ENCODE measurements around the genes GPC3, INTS6L and SAGE1.

DNA sequence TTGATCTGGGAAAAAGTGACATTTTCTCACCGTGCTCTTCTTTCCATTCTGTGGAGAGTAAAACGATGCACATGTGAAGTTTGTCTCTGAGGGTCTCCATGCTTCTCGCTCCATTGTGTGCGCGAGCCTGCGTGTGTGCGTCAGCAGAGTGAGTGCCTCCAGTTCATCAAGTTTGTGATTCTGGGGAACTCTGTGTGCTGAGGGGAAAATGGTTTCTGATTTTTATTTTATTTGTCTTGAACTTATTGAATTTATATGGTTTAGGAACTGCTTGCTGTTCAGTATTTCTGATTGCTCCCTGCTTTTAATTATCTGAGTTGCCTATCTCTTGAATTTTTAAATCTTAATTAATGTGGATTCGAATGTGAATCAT, 2.0 kb downstream of the STK26 start:
- PRO-cap, 2 experiments = no peak in any of the 2 experiments

DNA sequence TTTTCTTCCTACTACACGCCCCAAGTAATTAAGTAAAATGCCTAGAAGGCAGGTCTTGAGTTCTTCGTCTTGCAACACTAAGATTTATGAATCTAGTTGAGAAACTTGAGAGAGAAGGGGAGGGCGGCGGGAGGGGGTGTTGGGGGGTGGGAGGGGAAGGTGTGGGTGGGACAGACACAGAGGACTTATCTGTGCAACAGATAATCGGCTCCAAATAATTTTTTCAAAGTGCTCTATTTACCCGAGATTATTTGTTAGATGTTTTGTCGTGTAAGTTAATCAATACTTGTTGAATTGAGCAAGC, 2.9 kb downstream of the RAP2C start:
- PRO-cap, 2 experiments = no peak in any of the 2 experiments

DNA sequence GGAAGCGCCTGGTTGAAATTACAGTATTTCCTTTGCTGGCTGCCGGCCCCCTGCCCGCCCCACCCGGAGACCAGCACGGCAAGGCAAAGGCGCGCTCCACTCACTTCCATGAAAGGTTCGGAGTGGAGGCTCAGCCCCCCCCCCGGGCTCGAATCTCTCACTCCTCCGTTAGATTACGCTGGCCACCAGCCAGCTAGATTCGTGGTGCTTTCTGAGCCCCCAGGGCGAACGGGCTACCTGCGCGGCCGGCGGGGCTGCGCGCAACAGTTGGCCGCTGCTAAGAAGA, 1.8 kb downstream of the GPC4 start:
- PRO-cap, 2 experiments = no peak in any of the 2 experiments

GRCh38 chrX:133985360-133986172, at the start of gene GPC3:
TSS of gene GPC3 (minus strand) at chrX:133985594.
- PRO-cap, 2 experiments = no peak in any of the 2 experiments

DNA sequence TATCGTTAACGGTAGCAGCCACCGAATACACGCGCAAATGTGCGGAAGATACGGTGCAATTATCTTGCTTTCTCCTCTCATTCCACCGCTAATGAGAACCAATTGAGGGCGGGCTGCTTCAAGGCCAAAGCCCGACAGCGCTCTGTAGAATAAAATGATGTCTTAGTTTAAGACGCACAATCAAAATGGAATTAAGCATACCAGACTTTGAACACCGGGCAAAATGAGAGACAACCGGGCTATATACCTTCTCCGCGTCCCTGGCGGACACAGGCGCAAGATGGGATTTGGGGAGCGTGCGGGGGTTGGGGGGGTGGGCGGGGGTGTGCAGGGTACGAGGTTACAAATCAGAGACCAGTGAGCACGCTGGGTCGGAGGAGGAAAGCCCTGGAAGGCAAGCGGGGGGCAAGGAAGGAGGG, 63.9 kb upstream of the CCDC160 start:
- PRO-cap, 2 experiments = no peak in any of the 2 experiments

GRCh38 chrX:134173499-134174287, 63.3 kb upstream of the CCDC160 start:
- PRO-cap, 2 experiments = no peak in any of the 2 experiments

GRCh38 chrX:134448119-134448417, 11.9 kb upstream of the HPRT1 start:
- PRO-cap, 2 experiments = no peak in any of the 2 experiments

- PRO-cap, 2 experiments = no peak in any of the 2 experiments
Observed at GRCh38 chrX:134460944-134461190, 902 bp downstream of the HPRT1 start.

DNA sequence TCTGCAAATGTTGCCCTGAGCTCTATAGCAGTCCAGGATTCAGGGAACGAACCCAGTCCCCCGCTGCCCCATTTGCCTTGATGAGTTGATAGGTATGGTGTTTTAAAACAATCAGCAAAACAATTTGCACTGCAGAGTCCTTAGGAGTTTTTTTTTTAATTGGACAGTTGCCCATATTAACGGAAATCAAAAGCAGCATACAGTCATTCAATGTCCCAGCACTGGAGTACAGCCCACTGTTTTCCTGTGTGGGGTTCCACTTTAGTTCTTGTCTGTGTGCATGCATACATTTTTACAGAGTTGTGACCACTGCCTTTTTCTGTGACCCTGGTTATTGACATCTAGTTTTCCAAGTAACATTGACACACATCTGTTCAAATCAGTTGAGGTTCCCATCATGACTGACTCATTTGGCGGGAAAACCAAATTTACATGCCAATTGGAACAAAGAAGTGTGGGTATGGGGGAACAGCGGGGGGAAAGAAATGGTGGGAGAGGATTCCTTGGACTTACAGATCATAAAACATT, 83.3 kb downstream of the HPRT1 start:
- PRO-cap, 2 experiments = no peak in any of the 2 experiments

DNA sequence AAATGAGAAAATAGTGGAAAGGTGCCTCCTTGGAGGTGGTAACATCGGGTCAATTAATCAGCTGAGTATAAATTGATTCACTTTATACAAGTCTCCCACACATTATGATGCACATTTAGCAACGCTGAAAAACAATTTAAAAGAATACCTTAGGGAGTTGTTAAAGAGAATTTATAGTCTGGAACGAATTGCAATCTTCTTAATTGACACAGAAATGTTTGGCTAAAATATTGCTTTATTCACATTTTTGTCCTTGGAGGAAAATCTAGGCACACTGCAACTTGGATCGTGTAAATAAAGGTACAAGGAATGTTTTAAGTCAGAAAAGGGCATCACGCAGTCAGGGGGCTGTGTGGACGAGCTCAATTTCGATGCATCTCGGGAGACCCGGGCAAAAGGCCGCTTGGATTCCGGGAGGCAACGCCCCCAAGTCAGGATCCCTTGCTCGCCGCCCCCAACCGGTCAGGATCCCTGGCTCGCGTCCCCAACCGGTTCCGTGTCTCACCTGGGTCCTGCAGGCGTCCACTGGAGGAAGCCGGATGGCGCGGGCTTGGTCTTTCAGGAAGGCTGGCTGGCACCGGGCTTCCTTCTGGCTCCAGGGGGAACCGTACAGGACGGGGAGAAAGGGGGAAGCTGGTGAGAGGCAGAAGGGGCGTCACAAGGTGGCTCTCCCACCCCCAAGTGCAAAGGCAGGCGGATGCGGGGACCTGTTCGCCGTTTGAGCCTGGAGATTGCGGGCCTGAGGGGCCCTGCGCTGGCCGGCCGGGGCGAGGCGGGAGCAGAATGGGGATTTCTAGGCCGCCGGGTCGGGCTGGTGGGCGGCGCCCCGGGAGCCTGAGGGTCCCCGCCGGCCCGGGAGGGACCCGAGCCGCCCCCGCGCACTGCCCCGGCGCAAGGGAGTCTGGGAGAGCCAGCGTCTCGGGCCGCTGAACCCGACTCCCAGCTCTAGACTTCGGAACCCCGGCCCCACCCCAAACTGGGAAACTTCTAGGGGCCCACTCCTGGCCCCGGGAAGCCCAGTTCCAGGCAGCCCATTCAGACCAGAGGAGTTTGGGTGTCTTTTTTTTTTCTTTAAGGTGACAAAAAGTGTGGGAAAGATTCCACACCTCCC, 84.6 kb downstream of the HPRT1 start:
- PRO-cap, 2 experiments = no peak in any of the 2 experiments

DNA sequence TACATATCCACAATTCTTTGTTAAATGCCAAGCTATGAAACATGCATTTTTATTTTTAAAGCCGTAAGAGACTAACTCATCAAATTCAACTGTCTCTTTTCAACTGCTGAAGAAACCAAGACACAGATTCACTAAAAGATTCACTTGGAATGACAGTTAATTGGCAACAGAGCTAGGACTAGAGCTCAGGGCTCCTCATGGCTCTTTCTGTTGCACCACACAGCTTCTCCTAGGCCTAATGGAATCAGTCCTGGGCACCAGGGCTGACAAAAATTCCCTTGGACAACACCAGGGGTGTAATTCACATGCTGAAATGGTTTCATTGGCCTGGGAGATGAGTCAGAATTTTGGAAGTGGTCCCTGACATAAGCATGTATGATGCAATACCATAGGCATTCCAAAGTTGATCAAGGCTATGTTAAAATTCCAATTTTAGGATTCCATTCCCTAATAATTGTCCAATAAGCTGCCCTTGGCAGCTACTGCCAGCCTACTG, 54.4 kb downstream of the PLAC1 start:
- PRO-cap, 2 experiments = no peak in any of the 2 experiments

DNA sequence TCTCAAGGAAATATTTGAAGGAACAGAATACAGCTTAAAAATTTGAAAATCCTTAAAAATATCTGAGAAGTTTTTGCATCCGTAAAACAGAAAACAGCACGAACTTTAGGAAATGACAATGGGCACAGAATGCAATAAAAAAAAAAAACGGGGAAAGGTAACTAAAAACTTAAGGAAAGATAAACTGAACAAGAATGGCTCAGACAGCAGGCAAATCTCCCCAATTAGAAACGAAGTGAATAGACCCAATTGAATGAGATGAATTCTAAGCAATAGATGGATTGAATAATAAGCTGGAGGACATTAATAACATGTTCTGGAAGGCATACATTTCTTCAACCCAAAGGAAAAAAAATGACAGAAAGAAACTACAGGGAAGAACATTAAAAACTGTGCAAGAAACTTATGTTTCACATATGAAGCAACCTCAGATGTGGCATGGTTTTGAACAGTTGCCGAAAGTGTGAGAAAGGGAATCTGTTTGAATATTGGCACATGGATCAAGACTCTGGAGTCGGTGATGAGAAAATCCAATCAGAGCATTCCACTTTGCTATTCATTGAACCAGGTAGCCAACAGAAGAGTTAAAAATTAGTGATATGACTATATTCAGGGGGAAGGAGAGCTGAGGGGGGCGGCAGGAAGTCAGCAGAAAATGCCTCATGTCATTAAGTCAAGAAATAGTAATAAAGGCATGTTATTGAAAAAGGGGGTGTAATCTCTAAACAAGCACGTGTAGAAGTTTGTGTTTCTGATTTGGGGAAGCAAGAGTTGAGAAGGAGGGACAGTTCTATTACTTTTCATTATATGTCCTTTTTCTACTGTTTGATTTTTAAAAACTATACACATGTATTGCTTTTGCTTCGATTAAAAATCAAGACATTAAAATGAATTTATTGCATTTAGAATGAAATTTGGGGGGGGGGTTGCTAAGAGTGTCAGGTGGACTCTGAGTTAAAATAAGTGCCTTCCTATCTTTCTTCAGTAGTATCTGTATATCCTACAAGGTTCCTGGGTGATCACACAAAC, 1.1 kb downstream of the SMIM10 start:
- PRO-cap, 2 experiments = no peak in any of the 2 experiments

DNA sequence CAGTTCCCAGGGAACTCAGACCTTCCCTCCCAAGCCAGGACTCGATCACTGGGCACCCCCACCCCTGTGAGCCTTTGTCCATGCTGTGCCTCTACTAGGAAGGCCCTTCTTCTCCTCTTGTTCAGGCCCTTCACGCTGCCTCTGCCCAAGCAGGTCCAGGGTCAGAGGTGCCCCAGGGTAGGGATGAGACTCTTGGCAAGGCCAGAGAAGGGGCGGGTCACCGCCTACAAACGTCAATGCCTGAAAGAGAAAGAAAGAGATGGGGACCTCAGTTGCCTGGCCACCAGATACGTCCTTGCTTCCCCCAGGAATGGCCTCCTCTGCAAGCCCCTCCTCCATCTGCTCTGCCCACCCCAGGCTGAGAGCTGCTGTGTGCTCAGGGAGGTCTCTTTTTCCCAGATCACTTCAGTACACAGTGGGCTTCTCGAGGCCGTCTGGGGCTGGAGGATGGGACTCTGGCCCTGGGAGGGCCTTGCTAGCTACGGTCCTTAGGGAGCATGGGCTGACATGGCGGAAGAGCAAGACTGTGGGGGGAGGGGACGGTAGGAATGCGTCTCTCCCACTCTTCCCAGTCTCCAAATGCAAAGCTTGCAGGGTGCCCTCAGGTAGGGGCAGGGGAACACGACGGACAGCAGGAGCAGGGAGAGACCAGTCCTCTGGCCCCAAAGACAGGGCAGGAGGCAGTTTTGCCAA, 1.5 kb downstream of the SMIM10L2B start:
- PRO-cap, 2 experiments = no peak in any of the 2 experiments

DNA sequence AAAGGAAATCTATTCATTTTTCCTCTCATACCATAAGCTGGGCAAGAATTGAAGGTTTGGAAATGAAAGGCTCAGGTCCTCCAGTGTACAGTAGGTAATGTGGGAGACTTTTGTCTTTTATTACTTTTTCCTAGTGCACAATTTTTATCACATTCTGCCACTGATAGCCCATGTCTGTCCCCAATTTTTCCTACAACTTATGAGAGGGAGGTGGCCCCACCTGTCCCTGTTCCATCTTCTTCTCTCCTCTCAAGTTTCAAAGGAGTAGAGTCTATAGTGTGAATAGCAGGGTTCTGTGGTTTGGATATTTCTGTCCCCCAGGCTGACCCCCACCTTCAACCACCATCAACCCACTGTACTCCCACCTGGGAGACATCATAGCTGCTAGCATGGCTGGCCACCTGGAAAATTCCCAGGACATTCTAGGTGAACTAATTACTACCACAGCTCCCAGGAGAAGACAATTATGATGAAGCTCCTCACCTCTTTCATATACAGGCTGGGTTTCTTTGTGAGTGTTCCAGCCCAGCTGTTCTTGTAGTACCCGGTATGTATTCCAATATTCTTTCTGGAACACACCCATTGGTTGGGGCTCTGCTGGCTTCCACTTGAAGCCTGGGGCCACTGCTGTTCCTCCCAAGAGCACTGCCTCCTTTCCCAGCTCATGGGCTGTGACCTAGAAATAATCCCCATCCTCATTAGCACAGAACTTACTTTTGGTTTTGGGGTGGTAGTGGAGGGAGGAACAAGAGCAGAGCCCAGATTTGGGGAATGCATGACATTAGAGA, 17.3 kb upstream of the ETDC start:
- PRO-cap, 2 experiments = no peak in any of the 2 experiments

DNA sequence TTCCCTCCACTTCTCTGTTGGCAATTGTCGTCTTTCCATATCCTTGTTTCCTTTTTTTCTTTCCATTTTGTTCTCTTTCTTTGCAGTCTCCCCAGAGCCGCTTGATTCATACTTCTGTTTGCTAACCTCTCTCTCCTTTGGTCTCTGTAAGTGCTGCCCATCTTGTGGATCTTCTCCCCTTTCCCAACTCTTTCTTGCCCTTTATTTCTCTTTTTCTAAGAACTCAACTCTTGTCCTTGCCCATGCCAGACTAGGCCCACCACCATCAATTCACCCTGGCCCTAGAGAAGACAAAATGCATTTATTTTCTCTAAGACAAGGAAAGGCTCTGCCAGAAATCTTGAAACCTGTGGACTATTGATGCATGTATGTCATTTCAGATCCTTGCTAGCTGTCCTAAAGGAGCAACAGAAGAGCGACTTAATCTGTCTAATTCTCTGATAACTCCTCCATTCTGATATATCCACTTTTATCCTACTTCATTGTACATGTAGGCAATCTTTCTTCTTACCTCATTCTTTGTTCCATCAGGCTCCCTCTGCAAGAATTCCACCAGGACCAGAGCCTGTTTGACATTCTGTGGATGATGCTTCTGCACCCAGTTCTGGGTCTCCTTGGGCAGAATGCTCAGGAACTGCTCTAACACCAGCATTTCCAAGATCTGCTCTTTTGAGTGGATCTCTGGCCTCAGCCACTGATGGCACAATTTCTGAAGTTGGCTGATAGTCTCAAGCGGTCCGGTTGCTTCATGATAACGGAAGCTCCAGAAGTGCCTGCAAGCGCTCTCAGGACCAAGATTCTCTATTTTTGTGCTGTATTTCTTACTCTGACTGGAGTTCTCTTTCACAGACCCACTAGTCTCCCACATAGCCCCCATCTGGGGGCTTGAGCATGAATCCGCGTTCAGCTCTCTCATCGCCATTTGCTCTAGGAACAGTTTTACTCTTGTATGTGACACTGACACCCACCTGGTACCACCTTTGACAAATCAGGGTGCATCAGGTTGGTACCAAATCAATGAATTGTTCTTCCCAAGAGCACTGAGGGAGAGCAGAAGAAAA, 15.7 kb upstream of the ETDC start:
- PRO-cap, 2 experiments = no peak in any of the 2 experiments

- PRO-cap, 2 experiments = peak in 2 of 2 experiments; most common plus-strand start chrX:135520660 (in 2); most common minus-strand start chrX:135520497 (in 1)
Observed at GRCh38 chrX:135520232-135521317, at the start of gene INTS6L. TSS of gene INTS6L (plus strand) at chrX:135520660.

GRCh38 chrX:135893175-135894017, at the start of gene SAGE1:
TSS of gene SAGE1 (plus strand) at chrX:135893716.
- PRO-cap, 2 experiments = no peak in any of the 2 experiments

DNA sequence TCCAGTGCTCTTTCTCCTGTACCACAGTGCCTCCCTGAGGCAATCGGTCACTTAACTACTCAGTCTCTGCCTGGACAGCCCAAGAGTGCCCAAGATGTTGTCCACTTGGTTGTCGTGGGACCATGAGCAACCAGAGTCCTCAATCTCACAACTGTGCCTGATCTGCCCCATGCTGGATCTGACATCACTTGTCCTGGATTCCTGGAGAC, 745 bp downstream of the MMGT1 start:
- PRO-cap, 2 experiments = no peak in any of the 2 experiments

GRCh38 chrX:136047926-136048297, 62.7 kb downstream of the SLC9A6 start:
- PRO-cap, 2 experiments = no peak in any of the 2 experiments

- PRO-cap, 2 experiments = peak in 2 of 2 experiments; most common plus-strand start chrX:136147533 (in 2)
Observed at GRCh38 chrX:136147455-136148175, 49.2 kb upstream of the FHL1 start.

Measured in right ventricle myocardium (tissue), 1 donor.